Upper lobe of left lung (tissue), 5 donors: ENCODE measurements around a stretch of chr9.

GRCh38 chr9:79858526-79858885, 286.7 kb downstream of the TLE4 start:
- PRO-cap, 2 experiments, result no peak in any of the 2 experiments
- RAMPAGE, long total RNA, 4 experiments, result no peak in any of the 4 experiments

- PRO-cap, 2 experiments, result no peak in any of the 2 experiments
- RAMPAGE, long total RNA, 4 experiments, result no peak in any of the 4 experiments
Observed at GRCh38 chr9:80440731-80441152, 869.0 kb downstream of the TLE4 start.

DNA sequence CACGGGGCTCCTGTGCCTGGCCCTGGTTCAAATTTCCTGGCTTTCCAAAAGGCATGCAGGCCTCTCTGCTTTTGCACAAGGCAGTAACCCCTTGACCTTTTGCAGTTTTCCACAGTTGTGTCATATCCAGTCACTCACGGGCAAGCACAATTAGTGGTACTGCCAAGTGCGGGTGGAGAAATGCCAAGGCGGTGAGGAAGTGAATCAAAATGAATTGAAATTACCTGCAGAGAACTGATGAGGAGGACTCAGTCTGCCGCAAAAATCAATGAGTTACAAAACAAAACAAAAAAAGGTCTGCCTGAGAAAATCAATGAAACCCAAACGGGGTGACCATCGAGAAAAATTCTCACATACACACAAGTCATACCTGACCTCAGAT, 126.6 kb downstream of the TLE1 start:
- PRO-cap, 2 experiments, result no peak in any of the 2 experiments
- RAMPAGE, long total RNA, 4 experiments, result no peak in any of the 4 experiments

GRCh38 chr9:81565115-81565654, 124.2 kb downstream of the TLE1 start:
- PRO-cap, 2 experiments, result no peak in any of the 2 experiments
- RAMPAGE, long total RNA, 4 experiments, result no peak in any of the 4 experiments

GRCh38 chr9:81684808-81685852, 4.2 kb downstream of the TLE1 start:
- PRO-cap, 2 experiments, result no peak in any of the 2 experiments
- RAMPAGE, long total RNA, 4 experiments, result no peak in any of the 4 experiments

GRCh38 chr9:81689688-81690126, 360 bp upstream of the TLE1 start:
- PRO-cap, 2 experiments, result peak in 2 of 2 experiments; most common plus-strand start chr9:81689999 (in 1); most common minus-strand start chr9:81689859 (in 1)
- RAMPAGE, long total RNA, 4 experiments, result no peak in any of the 4 experiments

GRCh38 chr9:83047885-83048664, 14.9 kb downstream of the RASEF start:
- PRO-cap, 2 experiments, result no peak in any of the 2 experiments
- RAMPAGE, long total RNA, 4 experiments, result no peak in any of the 4 experiments

GRCh38 chr9:83245820-83246276, 182.9 kb upstream of the RASEF start:
- PRO-cap, 2 experiments, result no peak in any of the 2 experiments
- RAMPAGE, long total RNA, 4 experiments, result no peak in any of the 4 experiments

DNA sequence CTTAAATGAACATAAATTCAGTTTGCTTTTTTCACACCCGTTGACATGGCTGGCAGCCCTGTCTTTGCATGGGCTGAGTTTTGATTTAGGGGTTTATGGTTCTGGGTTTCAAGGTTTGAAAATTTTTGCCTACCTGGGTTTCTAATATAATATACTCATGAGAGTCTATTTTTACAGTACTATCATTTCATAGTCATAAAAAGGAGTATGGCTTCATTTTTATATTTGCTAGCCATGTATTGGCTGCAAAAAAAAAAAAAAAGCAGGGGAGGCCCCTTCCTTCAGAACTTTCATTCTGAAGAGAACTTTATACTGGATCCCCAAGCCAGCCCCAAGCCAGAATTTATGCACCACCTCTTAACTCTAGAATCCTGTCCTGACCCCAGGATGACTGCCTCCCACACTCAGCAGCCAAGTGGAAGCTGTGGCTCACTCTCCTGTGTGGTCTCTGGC, 19.4 kb downstream of the IDNK start:
- PRO-cap, 2 experiments, result no peak in any of the 2 experiments
- RAMPAGE, long total RNA, 4 experiments, result no peak in any of the 4 experiments

DNA sequence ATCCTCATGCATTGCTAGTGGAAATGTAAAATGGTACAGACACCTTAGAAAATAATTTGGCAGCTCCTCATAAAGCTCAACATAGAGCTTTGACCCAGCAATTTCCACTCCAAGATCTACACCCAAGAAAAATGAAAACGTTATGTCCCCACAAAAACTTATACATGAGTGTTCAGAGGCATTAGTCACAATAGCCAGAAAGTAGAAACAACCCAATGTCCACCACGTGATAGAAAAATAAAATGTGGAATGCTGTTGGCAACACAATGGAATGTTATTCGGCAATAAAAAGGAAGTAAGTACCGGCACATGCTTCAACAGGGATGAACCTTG, 6.1 kb downstream of the UBQLN1 start:
- PRO-cap, 2 experiments, result no peak in any of the 2 experiments
- RAMPAGE, long total RNA, 4 experiments, result no peak in any of the 4 experiments

GRCh38 chr9:83966934-83967989, 10.7 kb upstream of the C9orf64 start:
- PRO-cap, 2 experiments, result no peak in any of the 2 experiments
- RAMPAGE, long total RNA, 4 experiments, result no peak in any of the 4 experiments

DNA sequence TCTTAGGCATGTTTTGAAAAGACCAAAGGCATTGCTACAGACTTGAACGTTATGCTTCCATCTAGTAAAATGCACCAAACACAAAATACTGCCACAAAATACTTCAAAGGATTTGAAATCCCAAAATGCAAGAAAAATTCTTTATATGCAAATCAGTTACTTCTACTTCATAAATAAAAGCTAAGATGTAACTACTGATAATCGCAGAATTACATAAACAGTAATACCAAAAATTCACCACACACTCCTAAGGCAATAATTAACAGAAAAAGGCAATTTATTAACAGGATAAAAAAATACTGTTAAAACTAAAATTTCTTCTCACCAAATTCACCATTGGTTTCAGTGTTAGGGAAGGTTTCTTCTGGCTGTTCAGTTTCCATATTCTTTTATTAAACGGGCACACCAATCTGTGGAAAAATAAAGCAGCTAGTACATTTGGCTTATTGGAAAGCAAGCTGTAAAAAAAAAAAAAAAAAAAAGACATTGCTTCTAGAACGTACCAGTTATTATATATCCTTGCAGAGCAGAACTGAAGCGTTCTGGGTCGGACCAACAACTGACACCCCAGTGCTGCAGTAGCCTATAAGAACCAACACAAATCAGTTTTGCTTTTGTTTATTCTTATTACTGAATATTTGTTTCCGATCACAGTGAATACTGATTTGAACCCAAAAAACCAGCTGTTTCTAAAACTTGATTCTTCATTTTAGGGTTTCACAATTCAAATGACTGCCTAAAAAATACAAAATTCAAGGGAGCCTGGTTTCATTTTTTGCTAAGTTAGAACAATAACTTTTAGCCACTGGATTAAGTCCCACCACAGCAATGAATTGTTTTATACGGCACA, 1.9 kb downstream of the HNRNPK start:
- PRO-cap, 2 experiments, result peak in 1 of 2 experiments; most common plus-strand start position 529 of the sequence (in 1)
- RAMPAGE, long total RNA, 4 experiments, result no peak in any of the 4 experiments

DNA sequence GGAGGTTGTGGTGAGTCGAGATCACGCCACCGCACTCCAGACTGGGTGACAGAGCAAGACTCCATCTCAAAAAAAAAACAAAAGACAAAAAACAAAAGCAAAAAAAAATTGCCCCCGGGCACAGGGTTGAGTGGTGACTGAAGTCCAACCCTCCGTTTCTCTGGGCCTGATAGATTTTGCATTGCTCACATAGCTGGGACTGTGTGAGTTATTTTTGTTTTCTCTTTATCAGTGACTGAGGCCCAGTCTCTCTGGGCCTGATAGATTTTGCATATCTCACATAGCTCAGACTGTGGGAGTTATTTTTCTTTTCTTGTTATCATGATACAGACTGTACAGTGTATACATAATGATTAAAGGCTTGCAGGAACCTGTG, 2.5 kb upstream of the SLC28A3 start:
- PRO-cap, 2 experiments, result no peak in any of the 2 experiments
- RAMPAGE, long total RNA, 4 experiments, result no peak in any of the 4 experiments

- PRO-cap, 2 experiments, result no peak in any of the 2 experiments
- RAMPAGE, long total RNA, 4 experiments, result no peak in any of the 4 experiments
Observed at GRCh38 chr9:84711855-84712607, 42.5 kb downstream of the NTRK2 start.

DNA sequence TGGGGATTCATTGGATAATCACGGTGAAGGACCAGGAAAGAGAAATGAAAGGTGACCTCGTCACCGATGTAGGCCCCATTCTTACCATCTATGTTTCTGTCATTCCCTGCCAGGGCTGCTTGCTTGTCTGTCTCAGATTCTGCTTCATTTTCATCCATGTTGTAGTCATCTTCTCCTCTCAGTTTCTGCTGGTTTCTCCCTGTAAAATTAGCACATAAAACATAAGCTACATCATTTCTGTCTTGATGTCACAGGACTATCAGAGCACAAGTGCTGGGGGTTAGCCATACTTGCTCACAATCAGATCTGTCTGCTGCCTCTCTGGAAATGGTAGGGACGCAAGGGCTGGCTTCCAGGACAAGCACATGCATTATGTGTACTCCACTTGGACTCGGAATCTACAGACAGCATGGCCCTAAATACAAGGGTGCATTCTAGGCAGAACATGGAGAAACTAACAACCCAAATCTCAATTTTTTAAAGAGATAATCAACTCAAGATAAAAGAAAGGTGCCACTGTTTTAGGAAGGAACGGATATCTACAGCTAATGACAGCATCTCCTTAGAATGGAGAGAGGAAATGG, 66.1 kb downstream of the GOLM1 start:
- PRO-cap, 2 experiments, result no peak in any of the 2 experiments
- RAMPAGE, long total RNA, 4 experiments, result no peak in any of the 4 experiments

GRCh38 chr9:86079408-86079840, 19.9 kb downstream of the GOLM1 start:
- PRO-cap, 2 experiments, result no peak in any of the 2 experiments
- RAMPAGE, long total RNA, 4 experiments, result no peak in any of the 4 experiments

GRCh38 chr9:86322725-86324031, 31.0 kb downstream of the TUT7 start:
- PRO-cap, 2 experiments, result no peak in any of the 2 experiments
- RAMPAGE, long total RNA, 4 experiments, result start-site peak on the minus strand in 1 of 4 experiments, at chr9:86323658-86323686 at its widest, 47 reads per replicate

GRCh38 chr9:86354734-86355358, 636 bp upstream of the TUT7 start:
- PRO-cap, 2 experiments, result no peak in any of the 2 experiments
- RAMPAGE, long total RNA, 4 experiments, result no peak in any of the 4 experiments

GRCh38 chr9:86576199-86576883, 222.1 kb upstream of the TUT7 start:
- PRO-cap, 2 experiments, result no peak in any of the 2 experiments
- RAMPAGE, long total RNA, 4 experiments, result no peak in any of the 4 experiments

- PRO-cap, 2 experiments, result no peak in any of the 2 experiments
- RAMPAGE, long total RNA, 4 experiments, result no peak in any of the 4 experiments
Observed at GRCh38 chr9:86715045-86715479, 232.2 kb downstream of the GAS1 start.